Subcutaneous adipose tissue (tissue), 3 donors: ENCODE data around the genes SLFN11 and SLFN12.

- PRO-cap, result no peak
- RAMPAGE, long total RNA, 3 experiments, result no peak in any of the 3 experiments
These were observed 31.7 kb downstream of the ZNF207 start for GRCh38 chr17:32381545-32382210.

- PRO-cap, result no peak
- RAMPAGE, long total RNA, 3 experiments, result no peak in any of the 3 experiments
These were observed 34.5 kb downstream of the ZNF207 start for GRCh38 chr17:32384290-32385038.

- PRO-cap, result no peak
- RAMPAGE, long total RNA, 3 experiments, result no peak in any of the 3 experiments
These were observed 130.9 kb downstream of the MYO1D start for GRCh38 chr17:32745828-32746680.

DNA sequence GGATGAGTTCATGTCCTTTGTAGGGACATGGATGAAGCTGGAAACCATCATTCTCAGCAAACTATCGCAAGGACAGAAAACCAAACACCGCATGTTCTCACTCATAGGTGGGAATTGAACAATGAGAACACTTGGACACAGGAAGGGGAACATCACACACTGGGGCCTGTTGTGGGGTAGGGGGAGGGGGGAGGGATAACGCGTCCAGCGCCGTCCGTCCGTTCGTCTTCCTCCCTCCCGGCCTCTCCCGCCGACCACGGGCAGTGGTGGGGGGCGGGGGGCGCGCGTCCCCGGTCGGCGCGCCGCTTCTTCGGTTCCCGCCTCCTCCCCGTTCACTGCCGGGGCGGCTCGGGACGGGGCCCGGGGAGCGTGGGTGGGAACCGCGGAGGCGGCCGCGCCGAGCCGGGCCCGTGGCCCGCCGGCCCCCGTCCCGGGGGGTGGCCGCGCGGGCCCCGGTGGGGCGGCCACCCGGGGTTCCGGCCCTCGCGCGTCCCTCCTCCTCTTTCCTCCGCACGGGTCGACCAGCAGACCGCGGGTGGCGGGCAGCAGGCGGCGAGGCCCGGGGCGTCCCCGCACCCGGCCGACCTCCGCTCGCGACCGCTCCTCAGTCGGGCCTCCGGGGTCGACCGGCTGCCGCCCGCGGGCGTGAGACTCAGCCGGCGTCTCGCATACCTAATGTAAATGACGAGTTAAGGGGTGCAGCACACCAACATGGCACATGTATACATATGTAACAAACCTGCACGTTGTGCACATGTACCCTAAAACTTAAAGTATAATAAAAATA, 54.5 kb downstream of the MYO1D start:
- PRO-cap, result bidirectional peak, plus-strand start at position 527 of the sequence, minus-strand start at position 258 of the sequence
- RAMPAGE, long total RNA, 3 experiments, result no peak in any of the 3 experiments

DNA sequence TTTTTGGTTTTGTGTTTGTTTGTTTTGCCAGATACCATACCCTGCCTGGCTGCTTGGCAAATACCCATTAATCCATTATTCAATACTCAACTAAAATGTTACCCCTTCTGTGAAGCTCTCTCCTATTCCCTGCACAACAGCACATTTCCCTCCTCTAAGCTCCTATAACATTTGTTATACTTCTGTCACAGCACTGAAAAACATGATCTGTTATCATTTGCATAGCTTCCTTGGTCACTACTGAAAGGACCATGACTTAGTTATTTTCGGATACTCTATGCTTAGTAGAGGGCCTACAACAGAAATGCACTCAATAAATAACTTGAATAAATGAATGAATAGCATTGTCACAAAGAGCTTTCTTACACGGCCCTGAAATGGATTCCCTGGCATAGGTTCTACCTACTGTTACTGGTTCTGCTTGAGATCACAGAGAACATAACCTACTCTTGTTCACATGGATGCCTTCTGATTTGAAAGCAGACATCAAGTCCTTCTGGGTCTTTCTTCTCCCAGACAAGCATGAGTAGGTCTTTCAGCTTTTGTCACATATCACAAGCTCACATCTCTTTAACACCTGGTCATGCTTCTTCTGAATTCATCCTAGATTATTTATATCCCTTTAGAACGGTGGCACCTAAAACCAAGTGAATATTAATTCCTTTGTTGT, 41.6 kb downstream of the MYO1D start:
- PRO-cap, result no peak
- RAMPAGE, long total RNA, 3 experiments, result no peak in any of the 3 experiments

DNA sequence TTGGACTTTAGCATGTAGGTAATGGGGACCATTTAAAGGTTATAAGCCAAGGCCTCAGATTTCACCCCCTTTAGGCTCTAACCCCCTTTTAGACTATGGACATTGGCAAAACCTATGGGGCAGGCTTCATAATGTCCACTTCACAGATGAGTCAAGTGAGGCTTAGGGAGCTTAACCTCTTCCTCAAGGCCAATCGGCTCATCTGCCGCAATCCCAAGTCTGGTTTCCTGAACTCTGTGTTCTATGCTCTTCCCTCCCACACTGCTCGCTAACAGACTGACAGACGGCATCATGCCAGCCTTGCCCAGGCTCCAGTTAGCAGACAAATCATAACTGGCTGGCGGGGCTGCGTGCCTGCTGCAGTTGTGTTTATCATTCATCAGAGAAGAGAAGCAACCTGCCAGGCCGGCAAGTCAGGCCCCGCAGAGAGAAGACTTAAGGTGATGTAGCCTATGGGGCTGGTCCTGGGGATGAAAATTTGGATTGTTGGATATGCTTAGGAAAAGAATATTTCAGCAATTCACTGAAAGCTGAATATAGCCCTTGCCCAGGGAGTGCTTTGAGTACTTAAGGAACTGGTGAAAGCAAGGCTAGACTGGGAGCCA, 216.2 kb upstream of the ASIC2 start:
- PRO-cap, result no peak
- RAMPAGE, long total RNA, 3 experiments, result no peak in any of the 3 experiments

- PRO-cap, result no peak
- RAMPAGE, long total RNA, 3 experiments, result no peak in any of the 3 experiments
These were observed 290.7 kb upstream of the CCL2 start for GRCh38 chr17:33964223-33964853.

GRCh38 chr17:34132206-34132579, 122.9 kb upstream of the CCL2 start:
- PRO-cap, result no peak
- RAMPAGE, long total RNA, 3 experiments, result no peak in any of the 3 experiments

- PRO-cap, result no peak
- RAMPAGE, long total RNA, 3 experiments, result no peak in any of the 3 experiments
These were observed 24.1 kb upstream of the CCL1 start for GRCh38 chr17:34387011-34387748.

DNA sequence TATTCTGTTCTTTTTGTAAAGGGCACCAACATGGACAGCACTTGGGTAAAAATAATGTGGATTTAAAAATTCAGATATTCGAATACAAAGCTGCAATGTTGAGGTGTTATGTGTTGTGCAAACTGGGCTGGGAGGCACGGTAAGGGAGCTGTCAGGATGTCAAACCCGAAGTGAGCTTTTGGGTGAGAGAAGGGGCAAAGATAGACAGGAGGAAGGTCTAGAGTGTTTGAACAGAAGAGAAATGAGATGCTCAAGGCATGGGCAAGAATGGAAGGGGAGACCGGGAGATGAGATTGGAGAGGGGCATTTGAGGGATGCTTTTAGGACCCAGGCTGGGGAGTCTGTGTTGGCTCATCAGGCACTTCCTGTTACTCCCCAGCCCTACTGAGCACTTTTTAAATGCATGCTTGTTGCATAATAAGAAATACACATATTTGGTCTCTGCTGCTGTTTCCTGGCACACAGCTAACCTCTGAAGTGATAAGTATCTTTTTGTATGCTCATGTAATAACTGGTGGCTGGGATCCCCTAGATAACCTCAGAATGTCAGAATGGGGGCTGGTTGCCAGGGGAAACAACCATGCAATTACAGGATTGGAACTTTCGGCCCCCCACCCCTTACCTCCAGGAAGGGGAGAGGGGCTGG, 13.7 kb downstream of the UNC45B start:
- PRO-cap, result no peak
- RAMPAGE, long total RNA, 3 experiments, result no peak in any of the 3 experiments

- PRO-cap, result bidirectional peak, plus-strand start at chr17:35373829, minus-strand start at chr17:35373620
- RAMPAGE, long total RNA, 3 experiments, result start-site peak on the minus strand in 2 of 3 experiments, at chr17:35373620-35373738 at its widest, 182 to 213 reads per replicate
These were observed at the start of gene SLFN11 for GRCh38 chr17:35373395-35374178. SLFN11 (minus strand) TSS chr17:35373621.

DNA sequence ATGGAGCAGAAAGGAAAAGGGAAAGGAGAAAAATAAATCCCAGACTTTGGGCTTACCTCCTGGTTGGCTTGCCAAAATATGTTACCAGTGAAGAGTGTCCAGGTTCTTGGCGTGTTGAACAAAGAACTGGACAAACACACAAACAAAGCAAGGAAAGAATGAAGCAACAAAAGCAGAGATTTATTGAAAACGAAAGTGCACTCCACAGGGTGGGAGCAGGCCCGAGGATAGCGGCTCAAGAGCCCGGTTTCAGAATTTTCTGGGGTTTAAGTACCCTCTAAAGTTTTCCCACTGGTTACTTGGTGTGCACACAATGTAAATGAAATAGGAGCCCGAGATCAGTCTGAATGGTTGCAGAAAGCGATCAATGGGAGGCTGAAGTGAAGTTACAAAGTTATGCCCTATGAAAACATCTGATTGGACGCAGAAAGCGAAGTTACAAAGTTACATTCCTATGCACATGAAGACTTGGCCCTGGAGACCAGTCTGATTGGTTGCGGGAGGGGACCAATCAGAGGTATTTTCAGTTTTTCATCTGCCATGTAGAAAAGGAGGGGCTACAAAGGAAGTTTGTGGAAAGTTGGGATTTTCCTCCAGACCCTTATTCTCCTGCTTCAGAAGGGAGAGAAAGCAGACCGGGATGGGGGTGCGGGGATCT, at the start of gene SLFN12:
TSS of gene SLFN12 (minus strand) at position 369 of the 658 bp plus-strand sequence.
- PRO-cap, result unidirectional peak, plus-strand start at position 562 of the sequence; unidirectional peak, plus-strand start at position 617 of the sequence
- RAMPAGE, long total RNA, 3 experiments, result no peak in any of the 3 experiments

DNA sequence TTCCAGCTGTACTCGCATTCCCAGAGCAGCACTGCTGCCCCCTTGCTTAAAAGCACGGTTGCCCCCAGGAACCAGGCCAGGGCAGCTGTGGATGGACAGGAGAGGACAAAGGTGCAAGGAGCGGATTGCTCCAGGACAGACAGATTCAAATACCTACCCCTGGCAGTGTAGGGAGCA, 975 bp upstream of the SLFN12 start:
- PRO-cap, result no peak
- RAMPAGE, long total RNA, 3 experiments, result no peak in any of the 3 experiments

DNA sequence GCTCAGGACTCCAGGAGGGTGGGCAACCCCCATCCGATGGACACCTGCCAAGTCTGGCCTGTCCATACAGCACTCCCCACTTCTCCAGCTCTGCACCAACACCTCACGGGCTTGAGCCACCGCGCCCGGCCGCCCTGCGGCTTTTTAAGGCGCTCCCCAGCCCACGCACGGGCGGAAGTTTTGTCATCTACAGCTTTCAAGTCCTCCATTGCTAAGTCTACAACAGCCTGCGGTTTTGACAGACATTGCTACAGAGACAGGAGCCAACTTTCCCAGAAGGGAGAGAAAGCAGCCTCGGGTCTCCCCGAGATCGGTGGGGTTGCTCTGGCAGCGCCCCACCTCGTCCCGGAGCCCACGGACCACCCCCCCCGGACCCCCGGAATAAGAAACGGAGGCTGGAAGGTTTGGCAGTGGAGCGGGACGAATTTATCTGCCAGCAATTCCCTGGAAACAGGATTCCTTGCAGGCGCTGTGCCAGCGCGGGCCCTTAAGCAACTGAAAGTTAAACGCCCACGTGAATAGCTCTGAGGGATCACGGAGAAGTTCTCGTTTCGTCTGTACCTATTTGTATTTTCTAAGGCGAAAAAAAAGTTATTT, 38.6 kb upstream of the SLFN13 start:
- PRO-cap, result no peak
- RAMPAGE, long total RNA, 3 experiments, result no peak in any of the 3 experiments

- PRO-cap, result unidirectional peak, plus-strand start at chr17:35540862
- RAMPAGE, long total RNA, 3 experiments, result no peak in any of the 3 experiments
These were observed 3.4 kb upstream of the SLFN12L start for GRCh38 chr17:35540559-35541544.

- PRO-cap, result no peak
- RAMPAGE, long total RNA, 3 experiments, result no peak in any of the 3 experiments
These were observed 9.9 kb downstream of the RASL10B start for GRCh38 chr17:35740928-35742113.

- PRO-cap, result no peak
- RAMPAGE, long total RNA, 3 experiments, result no peak in any of the 3 experiments
These were observed 13.1 kb downstream of the C17orf50 start for GRCh38 chr17:35773681-35774331.

GRCh38 chr17:35793382-35793770, 2.1 kb downstream of the MMP28 start:
- PRO-cap, result no peak
- RAMPAGE, long total RNA, 3 experiments, result no peak in any of the 3 experiments

- PRO-cap, result no peak
- RAMPAGE, long total RNA, 3 experiments, result start-site peak on the plus strand in 1 of 3 experiments, at chr17:35809884-35810058 at its widest, 8 reads per replicate
These were observed 491 bp downstream of the TAF15 start for GRCh38 chr17:35809640-35810310.

DNA sequence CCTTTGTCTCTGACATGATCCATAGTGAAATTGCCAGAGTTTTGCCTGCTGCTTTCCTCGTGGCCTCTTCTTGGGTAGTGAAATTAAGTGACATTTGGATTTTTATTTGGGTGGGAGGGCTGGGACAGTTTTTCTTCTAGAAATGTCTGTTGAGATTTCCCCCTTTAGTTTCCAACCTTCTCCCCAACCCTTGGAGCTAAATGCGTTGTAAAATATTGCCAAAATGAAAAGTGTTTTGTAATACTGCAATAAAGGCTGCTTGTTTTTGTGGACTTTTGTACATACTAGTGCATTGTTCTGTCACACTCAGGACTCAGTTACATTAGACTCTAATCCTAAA, 21.8 kb downstream of the HEATR9 start:
- PRO-cap, result no peak
- RAMPAGE, long total RNA, 3 experiments, result no peak in any of the 3 experiments